HT-29 (cell line): Measurements from ENCODE around the genes POU1F1 and CGGBP1.

GRCh38 chr3:81744261-81744793 is 17.1 kb downstream of the GBE1 start:
- RAMPAGE, long total RNA = no peak

DNA sequence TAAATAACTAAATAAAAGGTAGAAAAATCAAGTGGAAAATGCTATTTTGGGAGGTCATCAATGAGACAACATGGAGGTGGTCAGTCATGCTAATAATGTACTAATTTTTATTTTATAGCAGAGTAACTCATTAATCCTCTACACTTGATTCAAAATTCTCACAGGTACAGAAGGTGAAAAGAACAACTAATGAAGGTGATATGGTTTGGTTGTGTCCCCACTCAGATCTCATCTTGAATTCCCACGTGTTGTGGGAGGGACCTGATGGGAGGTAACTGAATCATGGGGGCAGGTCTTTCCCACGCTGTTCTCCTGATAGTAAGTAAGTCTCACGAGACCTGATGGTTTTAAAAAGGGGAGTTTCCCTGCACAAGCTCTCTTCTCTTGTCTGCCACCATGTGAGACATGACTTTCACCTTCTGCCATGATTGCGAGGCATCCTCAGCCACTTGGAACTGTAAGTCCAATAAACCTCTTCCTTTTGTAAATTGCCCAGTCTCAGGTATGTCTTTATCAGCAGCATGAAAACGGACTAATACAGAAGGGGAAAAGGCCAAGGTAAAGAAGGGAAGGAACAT is 2.7 kb downstream of the GBE1 start:
- RAMPAGE, long total RNA = no peak

DNA sequence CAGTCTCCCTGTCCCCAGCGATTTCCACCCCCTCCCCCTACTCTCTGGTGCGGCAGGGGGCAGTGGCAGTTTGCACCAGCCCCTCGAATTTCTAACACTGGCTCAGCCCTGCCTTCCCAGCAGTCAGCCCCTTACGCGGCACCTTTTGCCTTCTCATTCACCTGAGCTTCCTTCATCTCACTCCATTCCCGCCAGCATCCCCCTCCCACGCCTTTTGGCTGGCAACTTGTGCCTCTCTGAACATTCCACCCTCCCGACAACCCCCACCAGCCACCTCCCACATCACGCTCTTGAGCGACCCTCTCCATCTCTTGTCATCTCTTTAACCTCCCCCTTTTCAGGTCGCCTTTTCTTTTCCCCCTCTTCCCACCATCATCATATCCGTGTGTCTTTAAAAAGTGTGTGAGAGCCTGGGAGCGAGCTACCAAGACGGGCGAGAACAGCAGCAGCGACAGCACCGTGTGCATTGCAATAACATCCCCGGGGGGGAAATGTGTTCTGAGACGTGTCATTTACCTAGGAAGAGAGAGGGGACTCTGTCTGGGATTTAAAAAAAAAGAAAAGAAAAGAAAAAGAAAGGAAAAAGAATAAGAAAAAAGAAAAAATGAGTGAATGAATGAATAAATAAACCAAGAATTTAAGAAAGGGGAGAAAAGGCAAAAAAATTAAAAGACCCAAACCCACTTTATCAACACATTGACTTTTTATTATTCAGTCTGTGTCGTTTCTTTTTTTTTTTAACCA is 1.1 kb downstream of the CADM2 start:
- RAMPAGE, long total RNA = no peak

- RAMPAGE, long total RNA = no peak
Observed at GRCh38 chr3:86389970-86390397, 601.0 kb downstream of the VGLL3 start.

DNA sequence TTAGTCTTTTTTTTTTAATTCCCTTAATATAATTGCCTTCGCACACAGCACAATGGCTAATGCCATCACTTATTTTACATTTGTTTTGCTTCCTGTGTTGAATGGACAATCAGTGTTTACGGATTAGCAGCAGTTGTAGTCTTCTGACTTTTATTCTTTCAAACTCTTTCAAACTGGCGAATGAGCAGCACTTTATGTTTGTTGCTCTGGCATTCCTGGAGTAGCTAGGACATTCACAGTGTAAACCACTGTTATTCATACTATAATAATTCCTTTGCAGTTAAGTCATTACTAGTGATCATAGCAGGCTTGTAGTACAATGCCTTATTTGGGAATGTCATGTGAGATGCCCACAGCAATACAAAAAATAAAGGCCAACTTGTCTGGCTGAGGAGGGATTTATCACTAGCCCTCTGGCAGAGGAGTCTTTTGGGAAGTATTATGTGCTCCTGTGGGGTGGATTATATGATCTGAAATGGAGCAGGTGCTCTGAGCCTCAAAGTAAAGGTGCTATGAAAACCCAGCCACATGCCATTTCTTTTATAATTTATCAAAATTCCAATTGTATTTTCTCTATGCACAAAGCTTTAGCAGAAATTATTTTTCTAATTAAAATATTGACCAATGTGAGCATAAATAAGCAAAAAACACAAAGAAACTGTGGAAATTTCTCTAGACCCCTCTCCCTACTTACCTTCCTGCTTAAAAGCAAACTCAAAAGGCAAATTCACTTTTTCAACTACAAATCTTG is 197.1 kb downstream of the VGLL3 start:
- RAMPAGE, long total RNA = no peak

GRCh38 chr3:87271299-87271759 is 5.1 kb downstream of the POU1F1 start:
- RAMPAGE, long total RNA = no peak

- RAMPAGE, long total RNA = no peak
Observed at GRCh38 chr3:87276347-87276668, at the start of gene POU1F1. Gene POU1F1 (minus strand): TSS chr3:87276584.

- RAMPAGE, long total RNA = no peak
Observed at GRCh38 chr3:88058310-88059116, at the start of gene CGGBP1. Gene CGGBP1 (minus strand): TSS chr3:88059005.

GRCh38 chr3:88067391-88067937 is 8.4 kb downstream of the ZNF654 start:
- RAMPAGE, long total RNA = no peak

DNA sequence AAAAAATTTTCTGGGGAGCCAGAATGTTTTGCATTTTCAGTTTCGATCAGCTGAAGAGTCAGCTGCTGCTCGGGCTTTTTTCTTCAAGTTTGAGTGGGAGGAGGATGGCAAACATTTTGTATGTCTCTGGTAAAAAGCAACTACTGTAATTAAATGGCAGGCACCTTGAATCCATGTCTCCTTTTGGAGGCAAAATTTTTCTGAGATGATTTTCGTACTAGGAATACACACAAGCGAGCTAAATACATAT is 617 bp downstream of the C3orf38 start:
- RAMPAGE, long total RNA = no peak

DNA sequence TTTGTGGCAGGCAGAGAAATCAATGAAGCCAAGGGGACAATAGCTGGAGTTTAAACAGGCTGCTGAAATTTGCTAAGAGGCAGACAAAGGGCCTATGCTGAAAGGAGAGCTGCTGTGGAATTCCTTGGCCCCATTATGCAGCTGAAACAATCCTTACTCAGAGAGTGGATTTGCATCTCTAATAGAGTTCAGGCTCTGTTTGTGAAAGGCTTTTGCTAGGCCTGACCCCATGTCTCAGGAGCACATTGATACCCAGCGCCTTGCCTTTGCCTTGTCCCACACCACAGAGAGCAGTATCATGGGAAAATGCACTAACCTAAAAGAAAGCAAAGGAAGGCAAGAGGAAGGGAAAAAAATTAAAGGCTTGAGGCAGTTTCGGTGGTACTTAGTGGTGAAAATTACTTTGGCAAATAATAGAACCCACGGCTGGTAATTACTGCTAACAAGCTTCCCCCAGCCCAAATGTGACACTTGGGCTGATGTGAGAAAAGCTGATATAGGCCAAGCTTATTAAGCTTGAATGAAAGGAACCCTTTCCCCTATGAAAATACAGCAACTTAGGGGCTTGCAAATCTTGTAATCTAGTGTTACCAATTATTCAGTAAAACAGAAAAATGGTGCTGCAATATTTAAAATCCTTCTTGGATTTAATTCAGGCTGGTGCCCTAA is 194.9 kb upstream of the EPHA3 start:
- RAMPAGE, long total RNA = no peak

DNA sequence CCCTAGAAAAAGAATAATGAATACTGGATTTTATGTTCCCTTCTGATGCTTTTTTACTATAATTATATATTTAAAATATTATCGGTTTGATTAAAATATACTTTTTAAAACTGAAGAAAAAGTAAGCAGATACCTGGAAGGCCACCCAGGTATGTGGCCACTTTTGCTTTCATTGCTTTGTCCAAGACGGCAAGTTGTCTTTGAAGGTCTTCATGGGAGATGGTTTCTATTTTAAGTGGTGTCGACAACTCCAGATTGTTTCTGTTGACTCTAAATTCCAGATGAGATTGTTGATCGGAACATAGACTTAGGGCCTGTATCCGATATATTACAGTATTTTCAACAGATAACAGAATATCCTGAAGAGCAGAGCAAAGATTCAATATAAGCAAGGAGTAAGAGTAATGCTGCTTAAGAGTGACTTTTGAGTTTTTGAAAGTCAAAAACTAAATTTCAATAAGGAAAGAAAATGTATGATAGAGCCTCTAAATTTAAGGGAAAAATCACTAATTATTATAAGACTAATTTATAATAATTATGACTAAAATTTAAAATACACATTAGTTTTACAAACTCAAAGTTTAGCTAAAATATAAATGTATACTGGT is 96.8 kb downstream of the PROS1 start:
- RAMPAGE, long total RNA = no peak

- RAMPAGE, long total RNA = no peak
Observed at GRCh38 chr3:94036415-94036956, 8.1 kb upstream of the STX19 start.

DNA sequence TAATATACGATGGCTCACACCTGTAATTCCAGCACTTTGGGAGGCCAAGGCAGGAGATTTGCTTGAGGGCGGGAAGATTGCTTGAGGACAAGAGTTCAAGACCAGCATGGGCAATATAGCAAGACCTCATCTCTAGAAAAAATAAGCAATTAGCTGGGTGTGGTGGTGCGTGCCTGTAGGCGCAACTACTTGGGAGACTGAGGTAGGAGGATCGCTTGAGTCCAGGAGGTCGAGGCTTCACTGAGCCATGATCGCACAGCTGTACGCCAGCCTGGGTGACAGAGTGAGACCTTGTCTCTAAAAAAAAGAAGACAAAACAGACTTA is 7.3 kb downstream of the NSUN3 start:
- RAMPAGE, long total RNA = no peak

GRCh38 chr3:96991825-96992269 is 177.5 kb downstream of the EPHA6 start:
- RAMPAGE, long total RNA = no peak

DNA sequence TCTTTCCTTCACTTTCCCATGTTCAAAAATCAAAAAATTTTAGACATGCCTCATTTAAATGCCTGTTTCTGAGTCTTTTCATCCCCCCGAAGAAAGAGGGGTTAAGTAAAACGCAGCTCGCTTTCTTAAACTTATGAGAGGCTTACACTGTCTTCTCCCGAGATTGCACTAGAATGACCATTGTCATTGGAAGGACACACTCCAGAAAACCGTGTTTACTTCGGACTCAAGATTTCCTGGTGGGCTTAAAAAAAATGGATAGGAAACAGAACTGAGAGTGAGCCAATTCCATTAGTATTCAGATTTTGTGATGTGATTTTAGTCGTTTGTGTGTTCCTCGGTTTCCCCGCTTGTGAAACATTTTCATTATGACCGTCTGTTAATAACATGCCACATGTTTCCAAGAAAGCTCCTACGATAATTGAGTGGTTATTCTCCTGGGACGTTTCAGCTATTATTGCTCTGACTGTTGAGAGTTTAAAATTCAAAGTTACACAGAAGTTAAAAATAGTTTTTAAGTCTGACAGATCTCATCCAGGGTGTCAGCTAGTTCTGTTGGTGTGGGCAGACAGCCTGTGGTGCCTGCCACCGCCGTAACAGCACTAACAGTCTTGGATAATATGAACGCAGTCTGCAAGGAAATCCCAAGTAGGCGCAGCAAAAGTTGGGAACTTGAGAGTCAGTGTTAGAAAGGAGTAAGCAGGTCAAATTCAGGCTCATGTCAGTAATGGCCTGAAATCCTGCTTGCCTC is 1.5 kb downstream of the CRYBG3 start:
- RAMPAGE, long total RNA = no peak

GRCh38 chr3:97935699-97936022 is 36.6 kb downstream of the RIOX2 start:
- RAMPAGE, long total RNA = no peak

- RAMPAGE, long total RNA = no peak
Observed at GRCh38 chr3:98427901-98428273, 35.1 kb upstream of the OR5K1 start.

DNA sequence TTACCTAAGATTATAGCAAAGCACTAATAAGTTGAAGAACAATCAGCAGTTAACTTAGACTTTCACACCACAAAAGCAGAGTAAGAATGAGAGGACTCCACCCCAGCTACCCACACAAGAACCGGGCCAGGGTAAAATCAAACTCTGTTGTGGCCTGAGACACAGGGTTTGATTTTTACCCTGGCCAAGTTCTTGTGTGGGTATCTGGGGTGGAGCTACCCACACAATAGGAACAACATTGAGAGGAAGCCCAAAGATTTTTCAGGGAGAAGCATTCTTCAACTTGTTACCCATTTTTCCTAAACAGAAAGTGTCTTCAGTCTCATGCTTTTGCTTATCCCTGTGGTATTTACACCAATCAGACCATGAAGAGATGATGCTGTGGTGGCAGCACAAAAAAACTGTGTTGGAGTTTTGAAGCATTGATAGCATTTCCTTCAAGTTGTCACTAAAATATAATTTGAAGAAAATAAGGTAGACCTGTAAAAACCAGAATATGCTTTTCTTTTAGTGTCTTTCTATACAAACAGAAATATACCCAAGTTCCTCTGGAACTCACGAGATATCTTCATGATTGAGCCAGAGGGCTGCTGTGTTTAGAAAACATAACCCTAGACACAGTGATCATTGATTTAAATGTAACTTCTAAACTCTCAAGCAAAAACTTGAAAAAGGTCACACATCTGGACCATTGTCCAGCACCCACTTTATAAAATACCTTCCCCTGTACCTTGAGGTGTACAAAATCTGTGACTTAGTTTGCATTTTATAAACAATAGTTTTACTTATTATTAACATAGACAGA is 25.5 kb downstream of the CPOX start:
- RAMPAGE, long total RNA = no peak

DNA sequence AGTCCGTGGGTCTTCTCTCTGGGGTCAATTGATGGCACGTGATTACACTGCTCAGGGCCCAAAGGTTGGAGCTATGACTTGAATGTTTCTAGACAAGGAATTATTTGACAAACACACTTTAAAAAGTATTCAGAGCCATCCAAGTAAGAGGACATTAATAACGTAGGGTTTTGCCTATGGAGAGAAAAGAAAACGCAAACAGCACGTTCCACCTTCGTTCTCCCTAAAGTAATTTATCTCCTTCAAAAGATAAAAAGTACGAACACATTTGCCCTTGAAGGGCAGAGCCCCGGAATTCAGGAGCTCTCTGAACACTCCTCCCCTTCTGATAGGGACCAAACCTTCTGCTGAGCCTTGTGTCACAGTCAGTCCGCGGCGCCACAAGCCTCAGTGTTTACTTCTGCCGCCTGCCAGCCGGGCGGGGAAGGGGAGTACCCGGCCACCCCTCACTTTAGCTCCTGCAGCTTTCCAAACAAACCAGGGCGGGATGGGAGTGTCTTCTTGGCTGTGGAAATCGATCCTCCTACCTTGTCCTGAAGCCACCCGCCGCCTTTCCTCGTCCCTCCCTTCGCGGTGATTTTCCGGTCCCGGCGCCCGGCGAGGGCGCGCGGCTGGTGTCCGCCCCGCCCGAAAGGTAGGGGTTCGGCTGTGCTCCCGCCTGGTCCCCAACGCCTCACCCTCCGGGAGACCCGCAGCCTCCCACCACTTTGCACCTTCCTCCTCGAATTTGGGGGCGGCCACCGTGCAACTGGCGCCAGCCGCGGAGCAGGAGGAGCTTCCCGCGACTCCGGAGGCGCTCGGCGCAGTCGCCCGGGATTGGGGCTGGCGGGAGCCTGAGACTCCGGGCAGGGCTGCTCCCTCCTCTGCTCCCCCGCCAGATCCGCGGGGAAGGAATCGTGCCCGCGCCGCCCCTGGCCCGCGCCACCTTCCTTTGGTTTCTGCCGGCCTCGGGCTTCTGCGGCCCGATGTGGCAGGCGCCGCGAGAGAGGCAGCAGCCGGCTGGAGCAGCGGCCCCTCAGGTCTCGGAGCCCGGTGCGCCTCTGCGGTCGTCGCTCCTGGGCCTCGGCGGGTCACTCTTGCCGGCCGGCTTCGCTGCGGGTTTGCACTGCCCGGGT is 30.9 kb upstream of the ST3GAL6 start:
- RAMPAGE, long total RNA = no peak